ENCODE results near the genes ZNF668, PYDC1 and MYLK3.

- PRO-cap, 2 experiments, result peak in 2 of 2 experiments; most common plus-strand start chr16:31074428 (in 2); most common minus-strand start chr16:31073752 (in 2)
These were observed at the start of gene ZNF668 for GRCh38 chr16:31073590-31074551. ZNF668 (minus strand) TSS chr16:31074240.

- PRO-cap, 2 experiments, result no peak in any of the 2 experiments
These were observed 5.7 kb downstream of the PRSS53 start for GRCh38 chr16:31082683-31083856.

- PRO-cap, 2 experiments, result no peak in any of the 2 experiments
These were observed 9.0 kb downstream of the FUS start for GRCh38 chr16:31188701-31189489.

DNA sequence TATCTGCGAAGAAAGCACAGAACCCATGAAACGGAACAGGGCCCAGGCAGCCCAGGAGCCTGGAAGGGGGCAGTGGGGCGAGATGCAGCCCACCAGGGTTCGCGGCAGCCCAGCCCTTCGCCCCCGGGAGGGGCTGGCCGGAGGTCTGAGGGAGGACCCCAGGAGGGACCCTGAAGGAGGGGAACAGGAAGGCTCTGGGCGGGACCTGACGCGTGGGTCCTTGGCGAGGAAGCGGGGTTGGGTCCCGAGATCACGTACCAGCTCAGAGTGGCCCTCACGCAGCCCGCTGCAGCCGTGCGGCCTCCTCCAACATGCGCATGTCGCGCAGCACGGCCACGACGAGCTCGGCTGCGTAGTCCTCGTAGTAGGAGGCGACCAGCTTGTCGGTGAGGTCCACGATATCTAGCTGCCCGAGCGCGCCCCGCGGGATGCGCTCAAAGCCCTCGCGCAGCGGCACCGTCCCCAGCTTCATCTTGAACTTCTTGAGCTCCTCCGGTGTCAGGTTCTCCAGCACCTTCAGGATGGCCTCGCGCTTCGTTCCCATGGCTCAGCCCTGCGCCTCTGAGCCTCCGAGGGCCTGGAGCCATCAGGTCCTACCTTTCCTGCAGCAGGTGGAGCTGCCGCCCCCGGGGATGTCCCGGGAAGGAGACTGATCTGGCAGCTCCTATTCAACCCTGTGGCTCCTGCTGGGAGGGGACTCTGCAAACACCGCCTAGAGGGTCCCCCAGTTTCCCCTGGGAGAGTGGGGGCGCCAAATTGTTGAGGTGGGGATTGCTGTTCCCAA lies at the start of gene PYDC1:
Gene PYDC1, minus strand, starts transcription at position 651 of the 784 bp plus-strand sequence.
- PRO-cap, 2 experiments, result no peak in any of the 2 experiments

DNA sequence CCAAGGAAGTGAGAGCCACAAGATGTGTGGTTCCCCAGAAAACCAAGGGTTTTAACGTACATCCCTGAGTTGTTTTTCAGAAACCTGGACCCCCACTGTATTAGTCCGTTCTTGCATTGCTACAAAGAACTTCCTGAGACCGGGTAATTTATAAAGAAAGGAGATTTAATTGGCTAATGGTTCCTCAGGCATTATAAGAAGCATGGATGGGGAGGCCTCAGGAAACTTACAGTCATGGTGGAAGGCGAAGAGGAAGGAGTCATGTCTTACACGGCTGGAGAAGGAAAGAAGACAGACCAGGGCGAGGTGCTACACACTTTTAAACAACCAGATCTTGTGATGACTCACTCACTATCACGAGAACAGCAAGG lies 7.8 kb upstream of the ITGAX start:
- PRO-cap, 2 experiments, result no peak in any of the 2 experiments

- PRO-cap, 2 experiments, result no peak in any of the 2 experiments
These were observed 9.1 kb upstream of the ITGAD start for GRCh38 chr16:31384019-31384497.

- PRO-cap, 2 experiments, result no peak in any of the 2 experiments
These were observed 4.9 kb upstream of the ARMC5 start for GRCh38 chr16:31454371-31454903.

GRCh38 chr16:31714063-31714575 lies 1.1 kb downstream of the KRBOX5 start:
- PRO-cap, 2 experiments, result no peak in any of the 2 experiments

- PRO-cap, 2 experiments, result no peak in any of the 2 experiments
These were observed 227.6 kb downstream of the TP53TG3F start for GRCh38 chr16:33686895-33687440.

- PRO-cap, 2 experiments, result no peak in any of the 2 experiments
These were observed 40.6 kb downstream of the SHCBP1 start for GRCh38 chr16:46580494-46581000.

GRCh38 chr16:46736675-46737110 lies 11.5 kb downstream of the MYLK3 start:
- PRO-cap, 2 experiments, result no peak in any of the 2 experiments

- PRO-cap, 2 experiments, result peak in 1 of 2 experiments; most common plus-strand start chr16:46747230 (in 1)
These were observed 1.3 kb downstream of the MYLK3 start for GRCh38 chr16:46746654-46747349.

DNA sequence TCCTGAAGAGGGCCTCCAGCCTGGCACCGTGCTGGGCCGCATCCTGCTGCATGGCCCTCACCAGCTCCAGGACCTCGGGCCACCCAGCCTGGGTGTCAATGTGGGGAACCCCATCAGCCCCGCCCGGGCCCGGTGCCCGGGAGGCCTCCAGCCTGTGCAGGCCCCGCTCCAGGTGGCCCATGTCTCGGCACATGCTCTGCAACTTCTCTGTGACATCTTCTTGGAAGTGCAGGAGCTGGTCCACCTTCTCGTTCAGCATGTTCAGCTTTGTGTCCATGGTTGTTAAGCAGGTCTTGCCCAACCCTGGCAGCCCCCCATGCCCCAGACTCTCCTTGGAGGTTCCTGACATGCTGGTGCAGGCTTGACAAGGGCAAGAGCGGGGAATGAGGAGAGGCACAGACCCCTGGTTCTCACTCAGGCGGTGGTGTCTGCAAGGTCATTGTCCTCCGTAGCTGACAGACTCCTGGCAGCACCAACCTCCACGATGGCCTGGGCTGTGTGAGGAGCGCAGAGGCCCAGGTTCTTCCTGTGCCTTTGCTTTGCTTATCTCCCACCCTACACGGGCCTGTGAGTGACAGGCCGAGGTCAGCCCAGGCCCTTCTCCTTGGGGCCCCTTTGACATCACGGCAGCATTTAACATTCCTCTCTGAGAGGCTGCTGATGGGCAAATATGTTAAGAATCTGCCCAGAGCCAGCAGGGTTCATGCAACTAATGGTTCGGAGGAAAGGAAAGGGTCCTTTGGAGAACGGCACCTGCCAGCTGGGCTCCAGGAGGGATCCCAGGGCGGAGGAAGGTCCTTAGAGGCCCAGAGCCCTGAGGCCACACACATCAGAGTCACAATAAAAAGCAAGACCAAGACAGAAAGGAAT lies at the start of gene MYLK3:
Gene MYLK3, minus strand, starts transcription at position 500 of the 870 bp plus-strand sequence.
- PRO-cap, 2 experiments, result no peak in any of the 2 experiments

DNA sequence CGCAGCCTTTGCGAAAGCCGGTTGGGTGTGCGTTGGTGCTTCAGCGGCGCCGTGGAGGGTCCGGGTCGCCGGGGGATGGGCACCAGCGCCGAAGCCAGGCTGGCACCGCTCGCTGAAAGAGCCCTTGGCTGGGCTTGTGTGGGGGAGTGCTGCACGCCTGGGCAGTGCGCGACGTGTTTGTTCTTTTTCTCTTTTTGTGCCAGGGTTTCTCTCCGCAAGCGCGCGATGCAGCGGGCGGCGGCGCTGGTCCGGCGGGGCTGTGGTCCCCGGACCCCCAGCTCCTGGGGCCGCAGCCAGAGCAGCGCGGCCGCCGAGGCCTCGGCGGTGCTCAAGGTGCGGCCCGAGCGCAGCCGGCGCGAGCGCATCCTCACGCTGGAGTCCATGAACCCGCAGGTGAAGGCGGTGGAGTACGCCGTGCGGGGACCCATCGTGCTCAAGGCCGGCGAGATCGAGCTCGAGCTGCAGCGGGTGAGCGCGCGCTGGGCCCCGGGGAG lies 376 bp downstream of the GPT2 start:
- PRO-cap, 2 experiments, result no peak in any of the 2 experiments

DNA sequence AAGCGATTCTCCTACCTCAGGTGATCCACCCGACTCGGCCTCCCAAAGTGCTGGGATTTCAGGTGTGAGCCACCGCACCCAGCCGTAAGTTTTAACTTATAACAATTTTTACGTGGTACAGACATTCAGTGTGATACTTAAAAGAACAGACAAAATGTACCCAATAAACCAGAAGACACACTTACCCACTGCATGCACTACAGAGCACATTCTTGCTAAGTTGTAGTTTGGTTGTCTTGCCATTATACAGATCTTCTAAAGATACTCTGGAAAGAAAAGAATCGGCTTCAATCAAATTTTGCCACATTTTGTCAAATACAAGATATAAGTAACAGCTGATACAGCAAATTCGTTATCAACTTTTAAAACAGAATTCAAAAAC lies 5.6 kb downstream of the DNAJA2 start:
- PRO-cap, 2 experiments, result no peak in any of the 2 experiments

DNA sequence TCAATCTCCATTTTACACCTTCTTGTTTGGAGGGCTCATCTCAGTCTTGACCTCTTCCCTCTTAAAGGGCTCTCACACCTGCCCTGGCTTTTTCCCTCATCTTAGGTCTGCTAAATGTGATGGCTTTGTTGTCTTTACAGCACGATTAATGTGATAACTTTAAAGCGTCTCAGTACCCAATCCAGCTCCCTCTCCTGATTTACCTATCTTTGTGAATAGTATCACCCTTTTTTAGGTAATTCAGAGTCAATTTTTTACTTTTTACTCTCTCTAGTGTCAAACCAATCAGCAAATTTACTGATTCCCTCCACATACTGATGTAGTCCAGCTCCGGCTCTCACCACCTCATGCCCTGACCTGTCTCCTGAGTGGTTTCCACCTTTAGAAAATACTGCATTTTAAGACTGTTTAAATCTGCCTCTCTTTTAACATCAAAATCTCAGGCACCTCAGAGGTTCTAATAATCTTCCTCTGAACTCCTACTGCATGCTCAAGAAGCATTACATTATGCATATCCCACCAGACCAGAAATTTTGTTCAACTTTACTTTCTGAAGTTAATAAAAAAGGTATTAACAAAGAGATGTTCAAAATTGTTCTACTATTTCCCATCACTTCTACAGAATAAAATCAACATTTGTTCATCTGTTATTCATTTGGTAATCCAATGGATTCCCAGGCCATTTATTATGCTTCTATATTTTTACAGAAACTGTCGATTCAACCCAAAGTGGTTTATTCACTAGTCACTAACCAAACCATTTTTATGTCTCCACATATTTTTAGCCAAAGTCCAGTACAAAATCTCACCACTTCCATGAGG lies 98.8 kb downstream of the ITFG1 start:
- PRO-cap, 2 experiments, result no peak in any of the 2 experiments

DNA sequence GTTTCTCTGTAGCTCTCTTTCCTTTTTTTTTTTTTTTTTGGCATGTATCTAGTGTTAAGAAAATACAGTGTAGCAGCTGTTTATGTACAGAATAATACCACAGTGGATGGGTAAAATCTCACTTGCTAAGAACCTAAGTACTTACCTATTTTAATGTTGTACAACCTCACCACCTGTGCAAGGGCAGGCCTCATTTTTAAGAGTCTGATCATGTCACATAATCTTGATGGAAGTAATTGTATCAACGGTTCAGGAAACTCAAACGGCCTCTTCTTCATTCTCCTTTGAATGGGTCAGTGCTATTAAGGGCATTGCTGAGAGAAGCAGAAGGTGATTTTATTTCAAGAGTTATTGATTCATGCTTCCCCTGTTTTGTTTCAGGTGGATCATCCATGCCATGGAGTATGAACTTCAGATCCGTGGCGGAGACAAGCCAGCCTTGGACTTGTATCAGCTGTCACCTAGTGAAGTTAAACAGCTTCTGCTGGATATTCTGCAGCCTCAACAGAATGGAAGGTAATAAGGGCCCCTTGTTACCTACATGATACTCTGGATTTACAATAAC lies 227.6 kb downstream of the PHKB start:
- PRO-cap, 2 experiments, result no peak in any of the 2 experiments

GRCh38 chr16:48060711-48060941 lies 95.2 kb downstream of the ABCC12 start:
- PRO-cap, 2 experiments, result no peak in any of the 2 experiments

- PRO-cap, 2 experiments, result no peak in any of the 2 experiments
These were observed 4.7 kb upstream of the ABCC11 start for GRCh38 chr16:48251921-48252573.

DNA sequence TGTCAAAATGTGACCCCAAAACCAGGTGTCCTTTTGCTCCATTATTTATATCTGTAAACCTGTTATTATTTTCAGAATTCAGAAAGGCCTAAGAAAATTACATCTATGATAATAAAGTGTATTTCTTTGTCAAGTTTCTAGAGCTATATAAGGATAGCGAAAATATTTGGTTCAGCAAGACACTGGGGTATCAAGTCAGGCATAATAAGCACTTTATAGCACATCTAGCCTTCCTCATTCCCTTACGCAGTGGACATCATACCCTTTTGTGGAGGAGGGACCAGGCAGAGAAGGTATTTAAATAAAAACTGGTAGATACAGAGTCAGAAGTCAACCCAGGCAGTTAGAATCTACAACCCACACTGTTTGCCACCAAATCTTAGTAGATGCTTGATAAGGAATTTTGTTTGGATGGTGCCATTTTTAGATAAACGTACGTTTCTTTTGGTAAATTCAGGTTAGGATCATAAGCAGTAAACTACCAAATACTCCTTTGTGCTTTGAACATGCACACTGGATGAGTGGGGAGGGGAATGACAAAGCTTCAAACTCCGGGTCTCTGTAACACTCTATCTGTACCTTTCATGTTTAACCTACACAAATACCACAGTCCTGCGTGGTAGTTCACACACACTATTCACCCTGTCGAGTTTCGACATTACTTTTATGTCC lies 28.2 kb downstream of the SIAH1 start:
- PRO-cap, 2 experiments, result no peak in any of the 2 experiments